Placental pericyte (primary cell): Measurements from ENCODE around the gene B3GNT6.

DNA sequence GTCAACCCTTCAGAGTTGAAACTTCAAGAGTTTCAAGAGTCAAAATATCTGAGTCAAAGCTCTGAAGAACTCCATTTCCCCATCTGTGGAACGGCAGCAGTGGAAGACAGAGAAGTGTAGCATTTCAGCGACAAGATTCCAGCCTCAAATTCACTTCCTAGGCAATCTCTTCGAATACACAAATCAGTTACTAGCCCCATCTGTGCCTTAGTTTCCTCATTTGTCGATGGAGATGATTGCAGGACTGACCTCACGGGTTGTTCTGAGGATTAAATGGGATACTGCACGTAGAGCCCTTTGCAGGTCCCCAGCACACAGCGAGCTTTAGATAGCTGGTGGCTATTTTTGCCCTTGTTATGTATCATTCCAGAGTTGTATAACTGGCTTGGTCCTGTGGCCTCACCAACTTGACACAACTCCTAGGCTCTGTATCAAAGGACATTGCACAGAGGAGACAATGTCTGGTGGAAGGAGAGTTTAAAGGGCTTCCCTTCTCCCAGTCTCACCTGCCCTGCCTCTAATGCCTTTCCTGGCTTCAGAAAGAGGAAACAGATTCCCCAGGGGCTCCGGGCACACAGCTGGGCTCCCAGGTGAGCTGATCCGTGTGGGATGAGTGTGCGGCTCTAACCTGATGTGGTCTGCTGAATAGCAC is 22.8 kb upstream of the DGAT2 start:
- CAGE, long polyA plus RNA: no peak

DNA sequence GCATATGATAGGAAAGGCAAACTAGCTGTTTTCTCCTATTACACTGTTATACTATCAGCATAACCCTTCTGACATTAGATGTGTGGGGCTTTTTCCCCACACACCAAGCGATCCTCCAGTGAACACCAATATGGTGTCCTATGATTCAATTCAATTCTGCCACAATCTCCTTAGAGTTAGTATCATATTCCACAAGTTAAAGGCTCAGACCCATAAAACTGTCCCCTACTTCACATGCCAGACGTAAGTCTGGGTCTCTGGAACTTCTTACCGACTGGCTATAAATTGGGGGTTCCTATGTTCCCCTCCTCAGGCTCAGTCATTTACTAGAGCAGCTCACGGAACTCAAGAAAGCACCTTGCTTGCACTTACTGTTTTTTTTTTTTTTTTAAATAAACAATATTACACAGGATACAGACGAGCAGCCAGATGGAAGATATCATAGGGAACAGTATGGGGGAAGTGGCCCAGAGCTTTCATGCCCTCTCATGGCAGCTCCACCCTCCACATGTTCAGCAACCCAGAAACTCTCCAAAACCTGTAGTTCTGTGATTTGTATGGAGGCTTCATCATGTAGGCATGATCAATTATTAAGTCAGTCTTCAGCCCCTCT is 7.4 kb downstream of the UVRAG start:
- CAGE, long polyA plus RNA: no peak

- CAGE, long polyA plus RNA: no peak
These were observed 96.4 kb downstream of the UVRAG start for GRCh38 chr11:75911471-75911781.

DNA sequence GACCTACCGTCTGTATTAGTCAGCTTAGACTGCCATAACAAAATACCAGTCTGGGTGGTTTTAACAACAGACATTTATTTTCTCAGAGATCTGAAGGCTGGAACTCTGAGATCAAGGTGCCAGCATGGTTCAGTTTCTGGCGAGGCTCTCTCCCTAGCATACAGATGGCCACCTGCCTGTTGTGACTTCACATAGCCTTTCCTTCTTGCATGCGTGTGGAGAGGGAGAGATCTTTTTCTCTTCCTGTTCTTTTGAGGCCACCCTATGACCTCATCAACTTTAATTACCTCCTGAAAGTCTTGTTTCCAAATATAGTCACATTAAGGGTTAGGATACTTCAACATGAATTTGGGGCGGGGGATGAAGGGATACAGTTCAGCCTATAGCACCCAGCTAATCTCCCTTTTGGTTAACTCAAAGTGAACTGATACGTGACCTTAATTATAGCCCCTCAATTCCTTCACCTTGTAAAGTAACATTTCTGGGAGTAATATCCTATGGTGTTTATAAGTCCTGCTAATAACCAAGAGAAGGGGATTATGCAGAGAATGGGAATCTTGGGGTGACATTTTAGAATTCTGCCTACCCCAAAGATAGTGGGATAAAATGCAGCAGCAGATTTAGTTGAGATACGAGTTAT is 131.9 kb downstream of the UVRAG start:
- CAGE, long polyA plus RNA: no peak

DNA sequence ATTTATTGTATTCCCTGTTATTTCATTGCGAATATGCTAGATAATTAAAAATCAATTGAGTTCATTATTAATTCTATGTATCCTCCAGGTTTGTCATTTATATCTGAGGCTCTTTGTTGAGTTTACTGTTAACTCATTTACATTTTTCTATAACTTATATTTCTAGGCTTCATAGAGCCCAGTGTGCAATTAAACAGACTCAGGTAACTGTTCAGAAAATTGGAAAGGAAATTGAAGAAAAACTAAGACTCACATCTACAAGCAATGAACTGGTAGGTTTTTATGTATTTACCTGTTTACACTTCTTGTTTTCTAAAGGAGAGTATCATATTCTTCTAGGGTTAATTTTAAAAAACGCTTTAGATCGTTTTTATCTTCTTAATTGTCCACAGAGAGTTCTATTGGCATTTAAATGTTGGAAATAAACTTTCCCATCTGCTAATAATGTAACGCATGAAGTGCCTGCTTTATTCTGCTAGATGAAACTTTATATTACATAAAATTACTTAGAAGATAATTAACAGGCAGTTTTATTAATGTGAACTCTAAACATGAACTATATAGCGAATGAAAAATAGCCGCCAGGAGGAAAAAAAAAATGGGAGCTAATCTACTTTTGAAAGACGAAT is 146.4 kb downstream of the UVRAG start:
- CAGE, long polyA plus RNA: no peak

DNA sequence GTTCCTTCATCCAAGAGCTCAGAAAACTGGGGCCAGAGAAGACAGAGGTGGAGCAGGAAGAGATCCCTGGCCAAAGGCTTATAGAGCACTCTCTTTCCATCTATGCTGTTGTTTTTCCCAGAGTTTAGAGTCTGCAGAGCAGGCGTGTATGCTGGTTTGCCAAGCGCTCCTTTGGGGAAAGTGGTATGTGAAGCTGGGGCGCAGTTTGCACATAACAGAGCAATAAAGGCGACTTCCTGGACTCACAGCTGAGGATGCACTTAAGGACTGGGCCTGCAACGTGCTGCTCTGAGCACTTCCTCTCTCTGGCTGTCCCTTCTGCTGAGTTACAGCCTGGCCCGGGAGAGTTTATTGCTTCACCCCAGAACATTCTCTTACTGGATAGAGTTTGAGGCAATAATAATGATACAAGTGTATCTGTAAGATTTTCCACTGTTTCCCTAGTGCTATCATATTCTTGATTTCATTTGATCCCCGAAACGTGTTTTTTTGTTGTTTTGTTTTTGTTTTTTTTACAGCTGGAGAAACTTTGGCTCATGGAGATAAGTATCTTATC is 41.7 kb downstream of the THAP12 start:
- CAGE, long polyA plus RNA: no peak

- CAGE, long polyA plus RNA: no peak
These were observed 77.5 kb downstream of the LRRC32 start for GRCh38 chr11:76592970-76593569.

GRCh38 chr11:76602160-76603245 is 68.0 kb downstream of the LRRC32 start:
- CAGE, long polyA plus RNA: no peak

DNA sequence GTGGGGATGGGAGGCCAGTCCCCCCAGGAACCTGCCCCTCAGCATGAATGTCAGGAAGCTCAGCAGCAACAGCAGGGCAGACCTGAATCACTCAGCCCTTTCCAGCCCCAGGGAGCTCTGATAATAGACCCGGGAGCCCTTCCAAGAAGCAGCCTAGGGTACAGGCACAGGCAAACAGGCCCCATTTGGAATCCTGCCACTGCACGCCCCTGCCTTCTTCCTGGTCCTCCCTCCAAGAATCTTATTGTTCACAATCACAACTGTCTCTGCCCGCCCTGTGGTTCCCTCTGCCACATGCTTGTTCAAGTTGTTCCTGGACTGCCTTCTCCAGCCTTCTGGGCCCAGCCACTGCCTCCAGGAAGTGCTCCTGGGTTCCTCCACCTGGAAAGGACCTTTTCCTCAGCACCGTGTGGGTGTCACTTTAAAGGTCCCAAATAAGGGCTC is 54.6 kb downstream of the LRRC32 start:
- CAGE, long polyA plus RNA: no peak

GRCh38 chr11:76629445-76629969 is 41.0 kb downstream of the LRRC32 start:
- CAGE, long polyA plus RNA: no peak

DNA sequence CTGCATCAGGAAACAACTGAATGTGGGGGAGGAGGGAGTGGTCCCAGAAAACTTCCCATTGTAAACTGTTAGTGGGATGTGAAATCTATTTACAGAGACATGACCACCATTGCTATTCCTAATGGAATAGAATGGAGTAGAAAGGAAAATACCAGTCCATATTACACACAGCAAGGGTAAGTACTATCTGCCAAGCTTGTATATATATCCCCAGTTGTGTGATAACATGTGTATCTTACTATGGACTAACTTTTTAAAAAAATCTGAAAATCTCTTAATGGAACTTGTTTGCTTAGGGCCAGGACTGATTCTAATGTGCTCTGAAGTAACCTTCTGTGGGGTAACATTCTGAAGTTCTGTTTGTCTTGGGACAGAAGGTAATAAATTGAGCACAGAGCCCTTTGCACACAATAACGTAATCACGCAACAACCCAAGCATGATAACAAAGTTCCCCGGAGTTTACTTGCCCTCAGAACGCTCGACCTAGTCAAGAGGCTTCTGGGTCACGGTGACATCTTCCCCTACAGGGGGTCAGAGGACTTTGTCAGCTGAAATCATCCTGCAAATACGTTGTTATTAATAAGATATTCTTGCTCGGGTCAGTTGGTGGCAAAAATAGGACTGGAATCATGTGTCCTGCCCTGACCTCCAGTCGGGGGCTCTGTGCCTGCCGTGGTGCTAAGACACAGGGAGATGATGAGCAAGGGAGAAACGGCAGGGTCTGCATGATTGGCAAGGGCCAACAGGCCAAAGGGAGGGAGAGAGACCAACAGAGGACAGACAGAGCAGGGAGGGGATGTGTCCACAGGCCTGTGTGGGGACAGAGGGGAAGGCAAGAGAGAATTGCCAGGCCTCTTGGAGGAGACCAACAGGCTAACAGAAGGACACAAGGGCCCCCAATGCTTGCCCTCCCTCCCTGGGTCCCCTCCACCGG is 10.6 kb upstream of the TSKU start:
- CAGE, long polyA plus RNA: no peak

DNA sequence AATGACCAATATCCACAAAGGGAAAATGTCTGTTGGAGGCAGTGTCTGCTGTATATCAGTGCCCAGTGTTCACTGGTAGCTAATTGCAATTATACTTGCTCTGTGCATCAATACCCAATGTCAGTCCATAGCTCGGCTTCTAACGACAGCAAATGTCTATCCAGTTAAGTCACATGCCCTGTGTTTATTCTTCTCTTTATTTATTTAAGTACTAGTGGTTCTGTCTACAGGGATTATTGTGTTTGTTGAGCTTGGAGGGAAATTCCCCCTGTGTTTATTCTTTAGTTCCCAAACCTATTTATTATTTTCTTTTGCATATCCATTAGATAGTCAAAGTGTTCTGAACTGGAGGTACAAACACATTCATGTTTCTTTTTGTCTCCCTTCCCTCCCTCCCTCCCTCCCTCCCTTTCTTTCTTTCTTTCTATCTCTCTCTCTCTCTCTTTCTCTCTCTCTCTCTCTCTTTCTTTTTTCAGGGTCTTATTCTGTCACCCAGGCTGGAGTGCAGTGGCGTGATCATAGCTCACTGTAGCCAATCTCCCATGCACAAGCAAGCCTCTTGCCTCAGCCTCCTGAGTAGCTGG is 18.7 kb downstream of the TSKU start:
- CAGE, long polyA plus RNA: no peak

GRCh38 chr11:76919825-76920756 is 59.4 kb downstream of the ACER3 start:
- CAGE, long polyA plus RNA: no peak

DNA sequence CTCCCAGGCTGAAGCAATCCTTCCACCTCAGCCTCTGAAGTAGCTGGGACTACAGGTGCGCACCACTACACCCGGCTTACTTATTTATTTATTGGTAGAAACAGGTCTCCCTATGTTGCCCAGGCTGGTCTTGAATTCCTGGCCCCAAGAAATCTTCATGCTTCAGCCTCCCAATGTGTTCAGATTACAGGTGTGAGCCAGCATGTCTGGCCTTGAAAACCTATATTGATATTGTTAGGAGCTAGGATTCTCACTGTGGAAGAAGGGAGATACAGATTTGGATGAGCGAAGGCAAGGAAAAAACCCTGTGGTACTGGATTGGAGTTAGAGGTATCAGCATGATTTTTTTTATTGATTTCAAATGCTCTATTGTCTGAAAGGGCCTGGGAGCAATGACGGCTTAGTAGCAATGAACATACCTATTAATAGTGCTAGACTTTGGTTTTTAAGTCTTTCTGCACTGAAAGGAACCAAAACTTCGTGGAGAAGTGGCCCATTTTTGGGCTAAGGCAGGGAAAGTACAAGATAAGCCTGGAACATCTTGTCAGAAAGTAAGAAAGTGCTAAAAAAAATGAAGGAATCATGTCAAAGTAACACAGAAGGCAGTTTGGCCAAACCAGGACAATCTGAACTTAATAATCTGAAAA is 77.8 kb downstream of the ACER3 start:
- CAGE, long polyA plus RNA: no peak

DNA sequence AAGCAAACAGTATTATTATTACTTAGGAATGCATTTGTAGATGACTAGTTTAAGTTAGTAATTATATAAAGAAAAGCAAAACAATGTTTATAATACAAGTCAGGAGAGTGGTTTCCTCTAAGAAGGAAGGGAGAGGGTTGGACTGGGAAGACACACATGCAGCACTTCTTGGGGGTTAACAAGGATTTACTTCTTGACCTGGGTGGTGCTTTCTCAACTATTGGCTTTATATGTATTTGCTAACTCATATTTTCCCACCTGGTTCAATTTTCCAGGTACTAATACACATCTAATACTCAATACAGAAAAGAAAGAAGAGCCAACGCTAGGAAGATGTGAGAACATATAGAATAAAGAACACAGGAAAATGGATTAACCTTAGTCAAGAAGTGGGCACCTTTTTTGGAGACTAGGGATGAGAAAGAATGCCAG is 36.3 kb upstream of the B3GNT6 start:
- CAGE, long polyA plus RNA: no peak

- CAGE, long polyA plus RNA: no peak
These were observed 6.4 kb upstream of the B3GNT6 start for GRCh38 chr11:77027687-77028287.

- CAGE, long polyA plus RNA: no peak
These were observed at the start of gene B3GNT6 for GRCh38 chr11:77034130-77034535. B3GNT6 (plus strand) TSS chr11:77034398.

GRCh38 chr11:77065613-77066158 is 1.1 kb upstream of the CAPN5 start:
- CAGE, long polyA plus RNA: no peak

- CAGE, long polyA plus RNA: no peak
These were observed 8.8 kb downstream of the CAPN5 start for GRCh38 chr11:77075588-77075905.

GRCh38 chr11:77137141-77137502 is 9.1 kb downstream of the MYO7A start:
- CAGE, long polyA plus RNA: no peak